Skeletal muscle satellite cell (primary cell): ENCODE data around the genes COL10A1 and NUS1.

DNA sequence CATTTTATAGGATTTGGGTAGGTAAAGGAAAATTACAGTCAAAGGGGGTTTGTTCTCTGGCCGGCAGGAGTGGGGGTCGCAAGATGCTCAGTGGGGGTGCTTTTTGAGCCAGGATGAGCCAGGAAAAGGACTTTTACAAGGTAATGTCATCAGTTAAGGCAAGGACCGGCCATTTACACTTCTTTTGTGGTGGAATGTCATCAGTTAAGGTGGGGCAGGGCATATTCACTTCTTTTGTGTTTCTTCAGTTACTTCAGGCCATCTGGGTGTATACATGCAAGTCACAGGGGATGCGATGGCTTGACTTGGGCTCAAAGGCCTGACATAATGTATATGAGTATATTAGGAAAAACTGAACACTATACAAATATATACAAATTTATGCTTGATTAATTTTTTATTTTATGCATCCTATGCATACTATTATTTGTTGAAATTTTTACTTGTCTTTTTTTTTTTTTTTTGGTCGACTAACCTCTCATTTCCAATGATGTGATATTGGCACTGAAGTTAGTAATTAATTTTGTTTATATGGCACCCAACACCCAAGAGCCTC, 85.2 kb upstream of the HS3ST5 start:
- CAGE, long polyA plus RNA, result no peak

DNA sequence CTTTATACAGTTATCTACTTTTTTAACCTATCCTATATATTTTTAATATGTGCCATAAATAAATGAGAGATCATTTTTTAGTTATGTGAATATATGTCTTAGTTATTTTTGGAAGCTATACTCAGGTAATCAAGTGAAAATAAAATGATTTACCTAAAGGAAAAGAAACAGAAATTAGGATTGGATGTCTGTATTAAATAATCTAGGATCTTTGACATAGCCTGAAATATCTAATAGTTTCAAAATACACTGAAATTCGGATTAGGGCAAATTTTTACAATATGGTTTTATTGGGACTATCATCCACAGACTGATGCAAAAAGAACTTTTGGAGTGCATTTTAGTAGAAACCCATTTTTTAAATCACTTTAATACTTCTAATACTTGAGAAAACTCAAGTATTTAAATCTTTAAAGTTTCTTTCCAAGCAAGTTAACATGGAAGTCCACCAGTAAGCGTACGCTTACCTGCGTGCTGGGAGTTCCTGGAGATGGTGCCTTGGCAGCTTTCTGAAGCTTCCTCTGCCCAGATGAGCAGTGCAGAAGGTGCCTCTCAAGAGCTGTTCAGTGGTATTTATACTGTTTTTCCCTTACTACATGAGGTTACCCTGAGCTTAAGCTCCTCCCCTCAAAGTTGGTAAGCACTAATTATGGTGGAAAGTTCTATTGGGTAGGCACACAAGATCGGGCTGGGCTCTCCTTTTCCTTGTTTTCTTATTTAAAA, at the start of gene COL10A1:
TSS of gene COL10A1 (minus strand) at position 547 of the 723 bp plus-strand sequence.
- CAGE, long polyA plus RNA, result no peak

DNA sequence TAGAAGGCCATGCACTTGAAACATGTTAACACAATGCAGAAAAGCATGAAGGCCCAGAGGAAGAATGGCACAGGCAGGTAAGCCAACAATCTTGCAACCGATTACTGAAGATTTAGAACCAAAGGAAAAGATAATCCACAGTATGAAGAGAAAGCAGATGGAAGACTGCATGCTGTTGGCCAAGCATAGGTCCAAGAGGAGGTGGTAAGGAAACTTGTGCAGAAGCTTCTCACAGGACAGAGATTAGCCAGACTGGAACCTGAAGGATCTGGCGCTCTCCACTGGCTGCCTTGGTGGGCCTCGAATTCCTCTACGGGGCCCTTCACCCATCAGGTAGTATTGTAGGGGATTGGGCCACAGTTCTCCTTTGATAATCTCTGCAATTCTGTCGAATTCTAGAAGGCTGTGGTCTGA, 1.3 kb downstream of the TSPYL4 start:
- CAGE, long polyA plus RNA, result no peak

GRCh38 chr6:116255068-116255916, 1.4 kb upstream of the TSPYL4 start:
- CAGE, long polyA plus RNA, result no peak

- CAGE, long polyA plus RNA, result no peak
Measured at GRCh38 chr6:116405955-116406507, 35.3 kb downstream of the DSE start.

DNA sequence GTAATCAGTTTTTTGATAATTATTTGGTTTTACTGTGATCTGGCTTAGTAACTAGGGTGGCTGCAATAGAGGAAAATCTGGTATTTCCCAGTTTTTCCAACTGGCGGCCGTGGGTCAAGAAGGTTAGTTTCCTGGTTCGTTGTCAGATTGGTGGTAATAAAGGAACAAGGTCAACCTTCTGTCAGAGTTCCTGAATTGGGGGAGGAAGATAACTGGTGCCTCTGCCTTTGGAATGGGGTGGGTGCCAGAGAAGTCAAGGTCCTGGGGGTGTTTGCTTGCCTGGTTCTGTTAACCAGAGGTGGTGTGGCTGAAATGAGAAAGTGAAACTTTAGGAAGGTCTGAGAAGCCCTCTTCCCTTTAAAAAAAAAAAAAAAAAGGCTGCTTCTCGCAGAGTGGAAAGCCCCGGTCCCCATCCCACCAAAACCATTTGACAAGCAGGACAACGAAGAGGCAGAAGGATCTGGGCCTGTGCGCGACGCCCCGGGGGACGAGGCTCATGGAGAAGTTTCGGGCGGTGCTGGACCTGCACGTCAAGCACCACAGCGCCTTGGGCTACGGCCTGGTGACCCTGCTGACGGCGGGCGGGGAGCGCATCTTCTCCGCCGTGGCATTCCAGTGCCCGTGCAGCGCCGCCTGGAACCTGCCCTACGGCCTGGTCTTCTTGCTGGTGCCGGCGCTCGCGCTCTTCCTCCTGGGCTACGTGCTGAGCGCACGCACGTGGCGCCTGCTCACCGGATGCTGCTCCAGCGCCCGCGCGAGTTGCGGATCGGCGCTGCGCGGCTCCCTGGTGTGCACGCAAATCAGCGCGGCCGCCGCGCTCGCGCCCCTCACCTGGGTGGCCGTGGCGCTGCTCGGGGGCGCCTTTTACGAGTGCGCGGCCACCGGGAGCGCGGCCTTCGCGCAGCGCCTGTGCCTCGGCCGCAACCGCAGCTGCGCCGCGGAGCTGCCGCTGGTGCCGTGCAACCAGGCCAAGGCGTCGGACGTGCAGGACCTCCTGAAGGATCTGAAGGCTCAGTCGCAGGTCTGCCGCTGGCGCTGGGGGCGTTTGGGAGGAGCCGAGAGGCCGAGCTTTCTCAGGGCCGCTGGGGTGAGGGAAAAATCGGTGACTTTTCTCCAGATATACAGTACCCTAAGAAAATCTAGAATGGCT, 634 bp downstream of the CALHM6 start:
- CAGE, long polyA plus RNA, result no peak

- CAGE, long polyA plus RNA, result no peak
Measured at GRCh38 chr6:117290391-117290879, 25.1 kb downstream of the VGLL2 start.

DNA sequence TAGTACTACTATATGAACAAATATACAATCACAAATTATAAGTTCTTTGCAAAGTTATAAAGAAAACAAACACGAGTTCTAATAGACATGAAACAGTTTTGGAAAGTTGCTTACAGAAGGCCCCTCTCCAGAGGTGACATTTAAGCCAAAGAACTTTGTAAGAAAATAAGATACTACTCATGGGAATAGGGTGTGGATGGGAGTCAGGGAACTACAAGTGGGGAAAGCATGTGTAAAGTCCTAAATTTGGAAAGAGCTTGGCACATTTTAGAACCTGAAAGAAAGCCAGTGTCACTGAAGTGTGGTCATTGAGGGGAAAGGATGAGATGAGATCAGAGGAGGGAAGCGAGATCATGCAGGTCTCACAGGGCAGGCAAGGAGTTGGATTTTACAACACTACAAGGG, 37.9 kb downstream of the VGLL2 start:
- CAGE, long polyA plus RNA, result no peak

GRCh38 chr6:117674574-117675652, at the start of gene NUS1:
Gene NUS1, plus strand, starts transcription at chr6:117675469.
- CAGE, long polyA plus RNA, result start-site peak on the plus strand at chr6:117675471-117675477, 11 and 8 reads in 2 replicates

- CAGE, long polyA plus RNA, result no peak
Measured at GRCh38 chr6:118296138-118296914, 251.8 kb upstream of the PLN start.

GRCh38 chr6:118555920-118556243, 7.8 kb downstream of the PLN start:
- CAGE, long polyA plus RNA, result no peak

- CAGE, long polyA plus RNA, result no peak
Measured at GRCh38 chr6:118650297-118651404, 740 bp downstream of the CEP85L start.

DNA sequence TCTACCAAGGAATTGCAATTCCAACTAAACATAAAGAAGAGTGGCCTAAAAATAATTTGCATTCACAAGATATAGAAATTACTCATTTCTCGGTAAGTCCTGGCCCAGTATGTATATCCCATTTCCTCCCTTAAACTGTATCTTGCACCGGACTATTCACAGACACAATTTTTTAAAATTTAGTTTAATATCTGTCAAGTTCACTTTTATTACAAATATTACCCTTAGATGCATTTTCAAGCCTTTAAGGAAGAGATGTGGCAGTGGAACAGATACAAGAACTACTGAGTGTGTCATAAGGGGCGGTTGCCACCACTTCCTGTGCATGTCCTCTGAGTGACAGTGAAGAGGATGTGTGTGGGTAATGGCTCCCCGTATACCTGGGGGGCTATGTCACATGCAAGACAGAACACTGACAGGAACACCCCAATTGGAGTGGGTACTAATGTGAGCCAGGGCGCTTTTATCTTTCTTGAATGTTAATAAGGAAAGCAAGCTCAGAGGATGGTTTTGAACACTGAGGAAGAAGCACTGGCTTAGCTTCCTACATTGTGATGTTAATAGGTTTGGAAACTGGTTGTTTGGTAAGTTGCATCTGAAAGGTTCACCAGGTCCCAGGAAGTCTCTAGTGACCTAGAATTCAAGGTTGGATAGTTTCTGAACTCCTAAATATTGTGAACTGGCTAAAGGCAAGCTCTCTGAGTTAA, 83.5 kb upstream of the ASF1A start:
- CAGE, long polyA plus RNA, result no peak

GRCh38 chr6:118893273-118893503, 764 bp upstream of the ASF1A start:
- CAGE, long polyA plus RNA, result no peak

- CAGE, long polyA plus RNA, result no peak
Measured at GRCh38 chr6:119076989-119077666, 1.3 kb downstream of the FAM184A start.

DNA sequence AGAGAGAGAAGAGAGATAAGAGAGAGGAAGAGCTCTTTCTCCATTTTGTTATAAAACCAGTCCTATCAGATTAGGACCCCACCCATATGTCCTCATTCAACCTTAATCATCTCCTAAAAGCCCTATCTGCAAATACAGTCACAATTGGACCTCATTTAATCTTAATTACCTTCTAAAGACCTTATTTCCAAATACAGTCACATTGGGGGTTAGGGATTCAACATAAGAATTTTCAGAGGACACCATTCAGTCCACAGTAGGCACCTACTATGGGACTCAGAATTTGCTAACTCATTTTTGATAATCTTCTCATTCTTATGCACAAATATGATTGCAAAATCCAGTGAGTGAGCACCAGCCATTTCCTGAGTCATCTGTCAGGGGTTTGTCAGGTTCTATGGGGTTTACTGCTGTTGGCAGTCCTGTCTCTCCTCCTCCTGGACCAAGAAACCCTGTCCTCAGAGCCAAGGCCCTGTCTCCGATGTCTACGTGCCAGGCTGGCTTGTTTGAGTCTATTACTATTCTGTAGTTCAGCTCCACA, 58.9 kb upstream of the FAM184A start:
- CAGE, long polyA plus RNA, result no peak

DNA sequence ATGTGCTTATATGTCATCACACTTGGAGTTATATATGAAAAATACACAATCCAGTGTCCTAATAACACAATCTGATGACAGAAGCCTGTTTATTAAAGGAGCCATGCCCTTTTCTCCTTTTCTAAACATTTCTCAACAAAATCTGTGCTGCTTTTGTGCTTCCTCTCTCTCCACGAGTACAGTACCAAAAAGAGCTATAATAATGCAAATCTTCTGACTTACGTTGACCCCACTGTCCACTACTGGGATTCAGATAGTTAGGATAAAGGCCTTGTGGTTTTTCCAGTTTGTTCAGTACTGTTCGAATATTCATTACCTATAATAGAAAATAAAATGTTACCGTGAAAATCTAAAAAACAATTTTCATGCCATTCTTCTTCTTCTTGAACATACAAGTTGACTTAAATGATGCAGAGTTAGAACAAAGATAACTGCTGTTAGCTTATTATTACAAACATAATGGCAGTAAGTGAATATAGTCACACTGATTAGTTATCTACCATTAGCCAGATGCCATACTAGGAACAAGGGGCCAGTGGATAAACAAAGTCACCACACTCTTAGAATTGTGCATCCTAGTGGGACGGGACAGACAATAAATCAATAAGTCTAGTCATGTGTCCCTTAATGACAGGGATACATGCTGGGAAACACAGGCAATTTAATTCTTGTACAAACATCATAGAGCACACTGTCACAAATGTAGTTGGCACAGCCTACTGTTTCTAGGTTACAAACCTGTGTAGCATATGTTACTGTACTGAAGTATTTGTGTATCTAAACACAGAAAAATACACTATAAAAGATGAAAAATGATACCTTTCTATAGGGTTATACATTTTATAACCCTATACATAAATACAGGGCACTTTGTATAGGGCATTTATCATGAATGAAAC, 122.8 kb upstream of the FAM184A start:
- CAGE, long polyA plus RNA, result no peak

GRCh38 chr6:119273437-119273903, 76.1 kb downstream of the MAN1A1 start:
- CAGE, long polyA plus RNA, result no peak

DNA sequence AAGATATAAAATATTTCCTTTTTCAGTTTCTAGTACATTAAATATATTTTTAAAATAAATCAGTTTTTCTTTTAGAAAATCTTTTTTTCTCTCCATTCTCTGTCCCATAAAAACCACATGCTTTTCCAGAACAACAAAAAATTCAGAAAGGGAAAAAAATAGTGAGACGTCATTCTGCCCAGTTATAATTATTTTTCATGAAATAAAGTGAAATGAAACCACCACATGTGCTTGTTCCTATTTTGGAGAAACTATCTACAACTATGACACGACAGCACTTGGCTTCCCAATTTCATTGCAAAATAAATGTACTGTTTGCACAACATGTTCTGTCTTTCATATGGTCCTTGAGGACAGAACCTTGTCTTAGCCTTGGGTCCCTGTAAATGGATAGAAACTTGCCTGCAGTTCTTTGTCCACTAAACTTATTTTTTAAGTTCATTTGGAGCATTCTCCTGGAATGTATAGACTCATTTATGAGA, 5.6 kb upstream of the MAN1A1 start:
- CAGE, long polyA plus RNA, result no peak

DNA sequence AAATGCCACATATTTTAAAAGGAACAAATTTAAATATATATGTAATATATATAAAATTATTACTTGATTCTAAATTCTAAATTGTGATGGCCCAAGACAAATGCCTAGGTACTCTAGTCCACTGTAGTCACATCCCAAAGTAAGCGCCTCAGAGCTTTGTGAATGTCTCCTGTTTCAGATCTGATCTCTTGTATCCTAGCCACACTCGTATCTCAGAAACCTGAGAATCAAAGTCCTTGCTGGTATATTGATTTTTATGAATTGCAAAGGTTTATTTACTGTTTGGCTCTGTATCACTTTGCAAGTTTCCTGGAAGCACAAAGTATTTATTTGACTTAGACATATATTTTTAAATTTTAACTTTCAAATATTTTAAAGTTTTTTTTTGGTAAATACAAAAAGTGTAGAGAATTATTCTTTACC, 148.8 kb upstream of the MAN1A1 start:
- CAGE, long polyA plus RNA, result no peak